ENCODE data around the genes MRGPRE, ZNF195, OR51D1 and OR51I1.

- PRO-cap = bidirectional peak, plus-strand start at chr11:3007222, minus-strand start at chr11:3007012
Observed at GRCh38 chr11:3006687-3007541, 14.8 kb upstream of the NAP1L4 start.

DNA sequence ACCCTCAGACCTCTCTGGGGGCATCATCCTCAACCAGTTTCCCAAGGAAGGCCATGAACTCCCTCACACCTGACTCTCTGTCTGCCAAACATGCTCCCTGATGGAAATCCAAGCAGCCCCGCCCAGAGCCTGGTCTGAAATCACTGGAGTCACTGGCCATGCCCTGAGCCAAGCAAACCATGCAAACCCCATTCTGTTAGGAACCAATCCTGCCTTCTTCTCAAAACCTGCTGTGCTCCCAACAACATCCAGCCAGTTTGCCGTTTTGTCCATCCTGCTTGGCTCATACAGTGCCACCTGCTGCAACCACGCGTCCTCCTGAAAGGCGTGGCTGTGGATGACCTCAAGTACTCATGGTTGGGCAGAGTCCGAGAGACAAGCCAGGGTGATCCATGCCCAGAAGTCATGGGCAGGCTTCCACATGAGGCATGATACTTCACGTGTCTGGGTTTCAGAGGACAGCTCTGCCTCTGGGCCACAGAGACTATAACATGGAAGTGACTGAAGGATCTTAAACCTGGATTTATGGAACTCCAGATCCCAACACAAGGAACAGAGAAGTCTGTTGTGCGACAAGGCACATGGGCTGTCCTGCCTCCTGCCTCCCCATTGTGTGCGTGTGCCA is 15.6 kb downstream of the CARS1 start:
- PRO-cap = no peak

GRCh38 chr11:3095708-3096343 is 38.6 kb upstream of the CARS1 start:
- PRO-cap = no peak

GRCh38 chr11:3107154-3107790 is 50.0 kb upstream of the CARS1 start:
- PRO-cap = no peak

GRCh38 chr11:3124506-3124788 is 40.7 kb downstream of the OSBPL5 start:
- PRO-cap = no peak

- PRO-cap = no peak
Observed at GRCh38 chr11:3231831-3232805, at the start of gene MRGPRE. MRGPRE (minus strand) TSS chr11:3232417.

- PRO-cap = bidirectional peak, plus-strand start at chr11:3379314, minus-strand start at chr11:3379139
Observed at GRCh38 chr11:3379016-3379513, at the start of gene ZNF195. ZNF195 (minus strand) TSS chr11:3379146.

- PRO-cap = no peak
Observed at GRCh38 chr11:3477503-3478106, 98.7 kb upstream of the ZNF195 start.

DNA sequence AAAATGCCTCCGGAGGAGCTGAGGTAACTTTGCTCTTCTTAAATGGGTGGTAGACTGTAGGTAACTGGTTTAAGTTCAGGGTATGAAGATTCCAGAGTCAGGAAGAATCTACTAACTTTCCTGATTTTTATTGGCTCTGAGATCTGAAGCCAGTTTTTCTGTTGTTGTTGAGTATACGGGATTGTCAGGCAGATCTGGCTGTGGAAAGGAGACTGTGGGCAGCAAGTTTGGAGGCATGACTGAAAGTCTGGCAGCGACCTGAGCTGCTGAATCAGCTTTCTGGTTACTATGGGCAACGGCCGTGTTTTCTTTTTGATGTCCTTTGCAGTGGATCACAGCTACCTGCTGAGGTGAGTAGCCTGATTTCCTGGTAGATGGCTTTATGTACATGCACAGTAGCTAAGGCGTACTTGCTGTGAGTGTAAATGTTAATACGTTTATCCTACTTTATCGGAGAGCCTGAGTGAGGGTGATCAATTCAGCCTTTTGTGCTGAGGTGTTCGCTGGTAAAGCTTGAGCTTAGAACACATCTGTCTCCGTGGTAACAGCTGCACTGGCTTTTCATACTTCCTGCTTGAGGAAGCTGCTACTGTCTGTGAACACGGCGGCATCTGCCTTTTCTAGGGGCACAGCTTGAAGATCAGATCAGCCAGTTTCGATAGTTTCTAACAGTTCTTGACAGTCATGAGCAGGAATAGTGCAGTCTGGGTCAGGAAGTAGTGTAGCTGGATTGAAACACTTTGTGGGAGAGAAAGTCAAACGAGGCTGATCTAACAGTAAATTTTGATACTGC is 129.7 kb downstream of the ART5 start:
- PRO-cap = no peak

DNA sequence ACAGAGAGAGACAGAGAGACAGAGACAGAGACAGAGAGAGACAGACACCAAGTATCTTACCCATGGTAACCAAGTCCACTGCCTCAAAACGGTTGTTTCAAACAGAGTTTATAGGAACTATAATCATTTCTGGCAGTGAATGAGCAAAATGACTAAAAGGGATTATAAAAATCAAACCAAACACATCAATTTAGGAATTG is 38.7 kb downstream of the NUP98 start:
- PRO-cap = no peak

DNA sequence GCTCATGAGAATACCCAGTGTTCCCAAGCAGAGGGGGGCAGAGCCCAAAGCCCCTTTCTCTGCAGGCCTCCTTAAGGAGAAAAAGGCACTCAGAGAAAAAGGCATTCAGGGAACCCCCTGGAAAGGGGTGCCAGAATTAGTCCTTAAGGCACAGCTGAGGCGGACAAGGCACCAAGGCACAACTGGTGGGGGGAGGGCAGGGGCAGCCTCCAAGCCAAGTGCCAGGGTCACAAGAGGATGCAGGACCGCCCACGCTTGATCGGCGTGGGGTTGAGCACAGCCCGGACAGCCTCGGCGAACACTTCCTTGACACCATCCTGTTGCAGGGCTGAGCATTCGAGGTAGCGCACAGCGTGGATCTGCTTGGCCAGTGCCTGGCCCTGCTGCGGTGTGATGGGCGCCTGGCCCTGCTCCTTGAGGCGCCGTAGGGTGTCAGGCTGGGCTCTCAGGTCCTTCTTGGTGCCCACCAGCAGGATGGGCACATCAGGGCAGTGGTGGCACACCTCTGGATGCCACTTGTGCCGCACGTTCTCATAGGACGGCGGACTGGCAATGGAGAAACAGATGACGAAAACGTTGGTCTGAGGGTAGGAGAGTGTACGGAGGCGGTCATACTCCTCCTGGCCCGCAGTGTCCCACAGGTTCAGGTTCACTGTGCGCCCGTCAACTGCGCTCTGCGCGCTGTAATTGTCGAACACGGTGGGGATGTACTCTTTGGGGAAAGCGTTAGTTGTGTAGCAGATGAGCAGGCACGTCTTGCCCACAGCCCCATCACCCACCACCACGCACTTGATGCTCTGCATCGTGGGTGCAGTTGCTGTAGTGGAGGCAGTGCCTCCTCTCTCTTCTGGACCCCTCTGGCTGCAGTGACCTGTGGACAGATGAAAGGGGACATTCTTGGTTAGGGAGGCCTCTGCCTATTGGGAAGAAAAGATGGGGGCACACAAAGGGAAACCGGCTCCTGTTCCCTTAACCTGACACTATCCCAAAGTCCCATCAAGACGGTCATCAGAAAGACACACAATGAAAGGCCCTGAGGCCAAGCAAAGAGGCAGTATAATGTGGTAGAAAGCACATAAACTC is 13.1 kb downstream of the RHOG start:
- PRO-cap = no peak

DNA sequence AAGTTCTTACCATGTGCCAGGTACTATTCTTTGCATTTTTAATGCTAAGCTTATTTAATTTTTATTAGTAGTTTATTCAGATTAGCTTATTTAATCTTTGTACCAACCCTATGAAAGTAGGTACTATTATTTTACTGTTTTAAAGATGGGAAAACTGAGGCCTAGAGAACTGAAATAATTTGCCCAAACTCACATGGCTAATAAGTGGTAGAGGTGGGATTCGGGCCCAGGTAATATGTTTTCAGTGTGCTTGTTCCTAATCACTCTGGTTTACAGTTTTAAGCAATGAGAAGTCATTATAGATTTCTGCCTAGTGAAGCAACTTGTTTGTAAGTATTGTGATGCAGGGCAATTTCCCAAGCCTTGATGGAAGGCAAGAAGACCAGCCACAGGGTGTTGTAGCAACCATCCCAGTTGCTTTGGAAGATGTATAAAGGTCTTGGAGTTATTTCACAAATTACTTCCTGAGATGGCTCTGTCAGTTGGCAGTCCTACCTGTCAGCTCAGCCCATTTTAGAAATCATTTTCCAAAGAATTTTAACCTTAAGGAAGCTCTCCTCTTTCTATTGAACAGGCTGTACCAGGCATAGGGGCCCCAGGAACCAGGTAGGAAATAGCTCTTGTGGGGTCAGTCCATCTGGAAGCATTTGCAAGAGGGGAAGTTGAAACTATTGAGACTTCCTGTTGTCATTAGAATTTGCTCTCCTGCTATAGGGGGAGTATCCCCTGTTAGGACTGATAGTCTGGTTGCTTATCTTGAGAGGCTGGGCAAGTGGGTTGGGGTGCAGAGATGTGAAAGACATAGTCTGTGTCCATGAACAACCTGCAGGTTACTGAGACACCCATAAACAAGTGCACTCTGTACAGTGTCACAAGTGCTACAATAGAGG is 47.8 kb downstream of the STIM1 start:
- PRO-cap = no peak

DNA sequence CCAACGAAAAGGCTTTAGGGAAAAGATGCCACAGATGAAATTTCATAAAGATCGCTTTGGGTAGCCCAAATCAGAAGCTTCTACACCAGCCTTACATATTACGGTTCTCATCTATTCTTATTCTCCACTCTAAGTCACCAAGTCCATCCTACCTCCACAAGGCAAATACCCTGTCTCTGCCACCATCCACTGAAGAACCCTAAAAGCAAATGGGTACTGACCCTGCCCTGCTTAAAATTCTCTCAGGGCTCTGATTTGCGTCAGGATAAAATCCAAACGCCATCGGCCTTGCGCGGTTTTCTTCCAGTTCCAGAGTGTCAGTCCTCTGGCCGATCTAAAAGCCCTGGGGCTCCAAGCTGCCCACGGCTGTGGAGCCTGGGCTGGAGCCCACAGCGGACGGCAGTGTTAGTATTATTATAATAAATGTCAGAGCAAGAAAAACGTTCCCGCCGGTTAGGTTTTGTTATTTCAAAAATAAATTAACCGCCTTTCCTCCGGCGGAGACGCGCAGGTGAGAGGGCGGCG is 518 bp upstream of the RRM1 start:
- PRO-cap = no peak

- PRO-cap = no peak
Observed at GRCh38 chr11:4637105-4637619, at the start of gene OR51D1. OR51D1 (plus strand) TSS chr11:4637477.

GRCh38 chr11:5129222-5129826 is 8.8 kb downstream of the OR52A5 start:
- PRO-cap = no peak

DNA sequence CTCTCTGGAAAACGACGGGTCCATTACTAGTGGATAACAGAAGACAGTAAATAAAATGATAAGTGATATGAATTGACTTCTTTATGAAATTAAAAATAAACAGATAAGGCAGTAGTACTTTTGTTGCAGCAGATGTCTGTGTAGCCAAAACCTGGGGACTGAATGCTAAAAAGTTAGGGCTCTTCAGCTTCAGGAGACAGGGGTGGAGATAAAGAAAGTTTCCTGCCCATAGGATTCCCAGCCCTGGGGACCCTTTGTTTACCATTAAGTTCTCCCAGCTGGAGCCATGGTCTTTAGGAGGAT is 169 bp upstream of the OR51M1 start:
- PRO-cap = no peak

- PRO-cap = no peak
Observed at GRCh38 chr11:5441439-5441910, at the start of gene OR51I1. OR51I1 (minus strand) TSS chr11:5441514.

DNA sequence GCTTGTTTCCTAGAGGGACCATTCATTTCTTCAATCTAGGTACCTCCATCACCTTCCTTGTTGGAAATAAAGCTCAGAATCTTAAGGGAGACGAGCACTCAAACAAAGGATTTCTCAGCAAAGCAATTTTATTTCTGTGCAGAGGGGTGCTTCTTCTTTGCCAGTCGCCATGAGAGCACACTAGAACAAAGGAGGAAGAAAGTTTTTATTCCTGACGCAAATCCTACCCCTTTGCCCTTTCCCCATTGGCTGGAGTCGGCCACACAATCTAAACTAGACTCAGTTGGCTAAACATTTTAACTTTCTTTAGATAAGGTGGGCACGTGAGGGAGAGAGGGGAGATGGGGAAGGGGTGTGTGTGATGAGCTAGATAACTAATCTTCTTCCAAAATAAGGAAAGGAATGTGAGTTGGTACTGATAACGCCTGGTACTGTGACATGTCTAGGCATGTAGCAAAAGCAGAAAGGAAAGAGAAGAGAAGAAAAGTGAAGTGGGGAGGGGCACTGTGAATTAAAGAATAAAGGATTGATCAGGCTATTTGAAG is 599 bp downstream of the TRIM22 start:
- PRO-cap = bidirectional peak, plus-strand start at position 474 of the sequence, minus-strand start at position 179 of the sequence

DNA sequence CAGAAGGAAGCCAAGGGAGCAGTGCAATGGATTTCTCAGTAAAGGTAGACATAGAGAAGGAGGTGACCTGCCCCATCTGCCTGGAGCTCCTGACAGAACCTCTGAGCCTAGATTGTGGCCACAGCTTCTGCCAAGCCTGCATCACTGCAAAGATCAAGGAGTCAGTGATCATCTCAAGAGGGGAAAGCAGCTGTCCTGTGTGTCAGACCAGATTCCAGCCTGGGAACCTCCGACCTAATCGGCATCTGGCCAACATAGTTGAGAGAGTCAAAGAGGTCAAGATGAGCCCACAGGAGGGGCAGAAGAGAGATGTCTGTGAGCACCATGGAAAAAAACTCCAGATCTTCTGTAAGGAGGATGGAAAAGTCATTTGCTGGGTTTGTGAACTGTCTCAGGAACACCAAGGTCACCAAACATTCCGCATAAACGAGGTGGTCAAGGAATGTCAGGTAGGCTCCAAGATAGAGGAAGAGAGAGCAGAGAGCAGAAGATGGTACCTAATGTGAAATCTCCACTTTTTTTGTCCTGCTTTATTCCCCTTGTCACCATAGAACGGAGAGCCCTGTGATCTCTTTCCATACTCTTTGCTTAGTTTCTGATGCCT is 6.7 kb downstream of the TRIM22 start:
- PRO-cap = no peak

- PRO-cap = no peak
Observed at GRCh38 chr11:6143771-6144396, 26.2 kb downstream of the OR52B2 start.

All from sternocleidomastoid (tissue), 1 donor.